Peyer's patch (tissue), 4 donors: ENCODE results near the genes C10orf71 and UBE2D1.

GRCh38 chr10:48363948-48364333 is 57.5 kb downstream of the MAPK8 start:
- PRO-cap, result no peak
- RAMPAGE, long total RNA, 4 experiments, result no peak in any of the 4 experiments

DNA sequence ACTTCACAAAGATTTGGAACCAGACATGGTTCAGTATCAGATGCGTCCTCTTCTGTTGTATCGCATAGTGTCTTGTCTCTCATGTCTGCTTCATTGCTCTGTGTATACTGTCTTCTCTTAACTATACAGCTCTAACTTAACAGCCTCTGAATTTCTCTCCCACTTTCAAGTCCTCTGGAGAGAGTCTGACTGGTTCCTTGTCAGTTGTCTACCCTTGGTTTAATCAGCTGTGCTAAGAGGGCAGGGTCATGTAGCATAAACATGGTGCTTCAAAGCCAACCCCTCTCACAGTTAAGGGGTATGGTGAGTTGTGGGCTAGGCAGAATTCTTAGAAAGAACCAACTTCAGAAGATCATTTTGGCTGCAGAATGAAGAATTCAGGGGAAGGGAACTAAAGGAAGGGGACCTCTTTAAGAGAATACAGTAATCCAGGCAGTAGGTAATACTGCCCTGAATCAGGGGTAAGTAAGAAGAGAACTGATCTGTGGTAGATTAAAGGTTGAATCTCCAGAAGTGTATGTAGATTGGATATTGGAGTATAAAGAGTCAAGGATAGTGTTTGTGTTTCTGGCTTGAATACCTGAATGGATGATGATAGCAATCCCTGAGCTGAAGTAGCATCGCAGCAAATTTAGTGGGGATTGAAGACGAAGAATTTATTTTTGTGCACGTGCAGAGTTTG is 62.5 kb downstream of the MAPK8 start:
- PRO-cap, result no peak
- RAMPAGE, long total RNA, 4 experiments, result no peak in any of the 4 experiments

GRCh38 chr10:48672757-48673270 is 11.9 kb upstream of the WDFY4 start:
- PRO-cap, result no peak
- RAMPAGE, long total RNA, 4 experiments, result no peak in any of the 4 experiments

- PRO-cap, result no peak
- RAMPAGE, long total RNA, 4 experiments, result no peak in any of the 4 experiments
Observed at GRCh38 chr10:49298692-49299769, at the start of gene C10orf71. TSS of gene C10orf71 (plus strand) at chr10:49299170.

GRCh38 chr10:49760420-49761369 is 1.4 kb downstream of the OGDHL start:
- PRO-cap, result no peak
- RAMPAGE, long total RNA, 4 experiments, result no peak in any of the 4 experiments

DNA sequence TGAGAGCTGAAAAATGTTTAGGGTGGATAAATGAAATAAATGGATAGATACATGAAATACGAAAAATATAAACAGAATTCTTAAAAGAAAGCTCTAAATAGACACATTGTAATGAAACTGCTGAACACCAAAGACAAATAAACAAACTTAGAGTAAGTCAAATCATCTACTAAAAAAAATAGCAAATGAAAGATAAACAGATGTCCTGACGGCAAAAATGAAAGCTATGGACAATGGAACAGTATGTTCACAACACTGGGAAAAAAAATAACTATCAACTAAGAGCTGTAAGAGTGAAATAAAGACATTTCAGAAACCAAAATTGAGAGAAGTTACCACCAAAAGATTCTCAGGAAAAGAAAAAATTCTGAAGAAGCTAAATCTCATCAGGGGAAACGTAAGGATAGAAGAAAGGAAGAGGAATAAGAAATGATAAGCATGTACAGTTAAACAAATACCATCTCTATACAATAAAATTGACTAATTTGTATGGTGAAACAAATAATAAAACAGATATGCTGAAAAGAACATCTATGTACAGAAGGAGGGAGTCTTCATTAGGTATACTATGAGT is 106.0 kb downstream of the SGMS1 start:
- PRO-cap, result no peak
- RAMPAGE, long total RNA, 4 experiments, result no peak in any of the 4 experiments

- PRO-cap, result no peak
- RAMPAGE, long total RNA, 4 experiments, result no peak in any of the 4 experiments
Observed at GRCh38 chr10:50556286-50557140, 67.2 kb downstream of the SGMS1 start.

GRCh38 chr10:50614054-50615017 is 9.4 kb downstream of the SGMS1 start:
- PRO-cap, result no peak
- RAMPAGE, long total RNA, 4 experiments, result no peak in any of the 4 experiments

DNA sequence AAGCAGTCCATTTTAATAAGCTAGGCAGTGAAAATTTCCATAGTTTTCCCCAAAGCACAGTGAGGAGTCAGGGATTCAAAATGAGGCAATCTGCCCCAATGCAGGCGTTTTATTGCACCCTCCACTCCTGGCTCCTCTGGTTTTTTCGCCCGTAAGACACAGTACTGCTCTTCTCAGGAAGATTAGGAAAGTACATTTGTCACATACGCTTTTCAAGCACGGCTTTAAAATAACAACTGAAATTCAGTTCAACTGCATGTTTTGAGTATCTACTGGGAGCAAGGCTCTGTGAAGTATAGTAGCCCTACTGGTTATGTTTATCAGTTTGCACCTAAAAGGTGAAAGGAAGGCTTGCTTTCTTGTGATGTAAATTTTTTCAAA is 1.9 kb upstream of the SGMS1 start:
- PRO-cap, result no peak
- RAMPAGE, long total RNA, 4 experiments, result no peak in any of the 4 experiments

DNA sequence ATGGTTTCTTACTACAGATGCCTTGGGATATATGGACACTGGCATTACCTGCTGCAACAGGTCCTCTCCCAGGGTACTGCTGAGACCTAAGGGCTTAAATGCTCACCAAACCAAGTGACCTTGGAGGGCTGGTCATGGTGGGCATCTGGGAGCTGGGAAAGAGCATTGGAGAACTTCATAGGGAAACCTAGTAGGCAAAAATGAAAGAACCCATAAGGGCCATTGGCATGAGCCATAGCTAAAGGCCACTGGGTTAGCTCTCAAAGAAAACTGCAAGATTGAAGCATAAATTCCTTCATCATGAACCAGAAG is 11.4 kb upstream of the SGMS1 start:
- PRO-cap, result no peak
- RAMPAGE, long total RNA, 4 experiments, result start-site peak on the plus strand in 1 of 4 experiments, centred at position 80 of the sequence, 15 reads per replicate

DNA sequence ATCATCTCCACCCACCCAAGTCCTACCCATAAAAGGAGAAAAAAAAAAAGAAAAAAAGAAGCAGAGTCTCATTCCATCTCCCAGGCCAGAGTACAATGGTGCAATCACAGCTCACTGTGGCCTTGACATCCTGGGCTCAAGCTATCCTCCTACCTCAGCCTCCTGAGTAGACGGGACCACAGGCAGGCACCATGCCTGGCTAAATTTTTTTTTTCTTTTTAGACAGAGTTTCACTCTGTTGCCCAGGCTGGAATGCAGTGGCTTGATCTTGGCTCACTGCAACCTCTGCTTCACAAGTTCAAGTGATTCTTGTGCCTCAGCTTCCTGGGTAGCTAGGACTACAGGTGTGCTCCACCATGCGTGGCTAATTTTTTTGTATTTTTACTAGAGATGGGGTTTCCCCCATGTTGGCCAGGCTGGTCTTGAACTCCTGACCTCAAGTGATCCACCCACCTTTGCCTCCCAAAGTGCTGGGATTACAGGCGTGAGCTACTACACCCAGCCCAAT is 24.4 kb upstream of the SGMS1 start:
- PRO-cap, result no peak
- RAMPAGE, long total RNA, 4 experiments, result no peak in any of the 4 experiments

GRCh38 chr10:50992235-50992655 is 82.0 kb upstream of the PRKG1 start:
- PRO-cap, result bidirectional peak, plus-strand start at chr10:50992364, minus-strand start at chr10:50992363
- RAMPAGE, long total RNA, 4 experiments, result no peak in any of the 4 experiments

DNA sequence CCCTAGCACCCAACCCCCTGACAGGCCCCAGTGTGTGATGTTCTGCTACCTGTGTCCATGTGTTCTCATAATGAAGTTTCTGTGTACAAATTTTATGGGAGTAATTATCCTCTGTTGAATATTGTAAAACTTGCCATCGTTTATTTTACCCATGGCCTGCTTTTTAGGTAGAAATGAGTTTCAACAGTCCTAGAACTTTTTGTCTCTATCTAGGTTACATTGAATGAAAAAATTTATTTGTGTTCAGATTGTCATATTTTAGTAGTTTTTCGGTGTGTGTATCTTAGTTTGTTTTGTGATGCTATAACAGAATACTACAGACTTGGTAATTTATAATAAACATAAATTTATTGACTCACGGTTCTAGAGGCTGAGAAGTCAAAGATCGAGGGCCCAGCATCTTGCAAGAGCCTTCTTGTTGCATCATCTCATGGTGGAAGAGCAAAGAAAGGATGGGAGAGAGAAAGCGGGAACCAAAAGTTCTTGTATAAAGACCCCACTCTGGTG is 120.2 kb downstream of the PRKG1 start:
- PRO-cap, result no peak
- RAMPAGE, long total RNA, 4 experiments, result no peak in any of the 4 experiments

GRCh38 chr10:51209974-51210620 is 135.8 kb downstream of the PRKG1 start:
- PRO-cap, result no peak
- RAMPAGE, long total RNA, 4 experiments, result no peak in any of the 4 experiments

DNA sequence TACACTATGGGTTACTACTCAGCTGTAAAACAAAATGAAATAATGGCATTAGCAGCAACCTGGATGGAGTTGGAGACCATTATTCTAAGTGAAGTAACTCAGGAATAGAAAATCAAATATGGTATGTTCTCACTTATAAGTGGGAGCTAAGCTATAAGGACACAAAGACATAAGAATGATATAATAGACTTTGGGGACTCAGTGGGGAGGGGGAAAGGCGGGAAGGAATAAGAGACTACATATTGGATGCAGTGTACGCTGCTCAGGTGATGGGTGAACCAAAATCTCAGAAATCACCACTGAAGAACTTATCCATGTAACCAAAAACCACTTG is 242.2 kb downstream of the CSTF2T start:
- PRO-cap, result unidirectional peak, plus-strand start at position 208 of the sequence
- RAMPAGE, long total RNA, 4 experiments, result no peak in any of the 4 experiments

- PRO-cap, result no peak
- RAMPAGE, long total RNA, 4 experiments, result no peak in any of the 4 experiments
Observed at GRCh38 chr10:52805137-52805580, 32.6 kb upstream of the MBL2 start.

DNA sequence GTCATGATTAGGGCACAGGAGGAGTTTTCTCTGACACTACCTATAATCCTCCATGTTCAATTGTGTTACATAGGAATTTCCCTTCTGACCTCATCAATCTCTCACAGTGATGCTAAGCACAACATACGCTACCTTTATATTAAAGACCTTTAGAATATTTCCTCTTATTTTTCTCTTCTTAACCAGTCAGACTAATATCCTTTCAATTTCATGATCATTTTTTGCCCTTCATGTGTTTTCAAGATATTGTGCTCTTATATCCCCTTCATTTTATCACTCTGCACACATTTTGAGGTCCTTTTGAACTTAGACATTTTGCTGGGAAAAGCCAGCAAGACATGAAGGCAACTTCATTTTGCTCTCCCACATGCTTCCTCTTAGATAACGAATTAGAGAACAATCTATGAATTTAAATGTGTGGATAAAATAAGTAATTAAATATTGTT is 690.5 kb downstream of the ZWINT start:
- PRO-cap, result no peak
- RAMPAGE, long total RNA, 4 experiments, result no peak in any of the 4 experiments

- PRO-cap, result no peak
- RAMPAGE, long total RNA, 4 experiments, result no peak in any of the 4 experiments
Observed at GRCh38 chr10:58327015-58327423, 7.8 kb upstream of the UBE2D1 start.

- PRO-cap, result unidirectional peak, plus-strand start at chr10:58334982
- RAMPAGE, long total RNA, 4 experiments, result start-site peak on the plus strand in 3 of 4 experiments, at chr10:58334973-58335052 at its widest, 6 to 32 reads per replicate
Observed at GRCh38 chr10:58334636-58335287, at the start of gene UBE2D1. TSS of gene UBE2D1 (plus strand) at chr10:58335006.

DNA sequence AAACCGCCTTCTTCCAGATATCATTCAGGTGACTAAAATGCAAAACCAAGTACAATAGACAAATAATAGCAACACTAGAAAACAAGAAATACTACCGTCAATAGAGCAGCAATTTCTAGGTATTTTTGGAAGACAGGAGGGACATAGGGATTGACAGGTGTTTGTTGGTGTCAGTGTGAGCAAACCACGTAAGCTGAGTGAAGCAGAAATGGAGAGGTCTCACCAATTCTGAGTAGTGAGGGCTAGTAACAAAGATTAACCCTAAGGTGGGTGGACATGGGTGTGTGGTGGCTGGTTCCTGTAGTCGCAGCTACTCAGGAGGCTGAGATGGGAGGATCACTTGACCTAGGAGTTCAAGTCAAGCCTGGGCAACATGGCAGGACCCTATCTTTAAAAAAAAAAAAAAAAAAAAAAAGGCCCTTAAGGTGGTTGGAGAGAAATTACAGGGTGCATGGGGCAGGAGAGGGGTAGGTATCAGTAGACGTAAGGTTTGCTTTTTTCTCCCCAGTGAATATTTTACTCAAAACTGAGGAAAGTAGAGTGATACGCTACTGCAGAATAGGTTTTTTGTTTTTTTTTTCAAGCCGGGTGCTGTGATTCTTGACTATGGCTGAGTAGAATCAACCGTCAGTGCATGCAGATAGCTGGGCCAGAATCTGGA is 14.9 kb downstream of the TFAM start:
- PRO-cap, result no peak
- RAMPAGE, long total RNA, 4 experiments, result no peak in any of the 4 experiments